Stomach (tissue), 7 donors: ENCODE measurements around a stretch of chr12.

DNA sequence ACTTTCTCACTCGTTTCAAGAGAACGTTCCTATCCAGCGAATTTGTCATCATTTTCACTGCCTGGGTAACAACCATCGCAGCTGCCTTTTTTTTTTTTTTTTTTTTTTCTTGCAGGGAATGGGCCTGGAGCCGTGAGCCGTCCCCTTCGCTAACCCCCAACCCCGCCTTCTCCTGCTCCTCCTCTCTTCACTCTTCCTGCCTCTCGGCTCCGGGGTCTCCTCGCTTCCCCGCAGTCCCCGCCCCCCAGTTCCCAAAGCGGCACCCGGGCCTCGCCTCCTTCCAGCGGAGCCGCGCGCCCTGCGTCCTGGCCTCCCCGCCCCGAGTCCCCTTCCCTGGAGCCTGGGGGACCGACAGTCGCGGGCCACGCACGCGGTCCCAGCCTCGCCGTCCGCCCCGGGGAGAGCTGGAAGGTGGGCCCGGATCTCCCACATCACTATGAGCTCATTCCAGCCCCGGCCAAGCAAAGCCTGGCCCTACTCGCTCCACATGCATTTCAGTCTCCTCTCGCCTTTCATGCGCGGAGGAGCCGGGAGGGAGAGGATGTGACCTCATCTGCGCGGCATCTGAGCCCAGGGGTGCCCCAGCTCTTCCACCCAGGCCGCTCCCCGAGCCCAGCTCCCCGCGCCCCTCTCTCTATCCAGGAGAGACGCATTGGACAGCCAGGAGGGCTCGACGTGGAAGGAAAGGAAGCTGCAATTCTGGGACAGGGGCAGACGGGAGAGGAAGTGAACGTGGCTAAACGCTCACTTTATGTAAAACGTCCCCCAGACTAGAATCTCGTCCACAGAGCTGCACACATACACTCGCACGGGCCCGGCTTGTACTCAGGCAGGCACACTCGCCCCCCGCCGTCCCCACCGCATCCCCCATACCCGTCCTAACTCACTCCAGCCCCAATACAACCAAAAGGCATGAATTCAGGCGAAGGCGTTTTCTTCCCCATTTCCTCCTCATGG, 108.8 kb upstream of the CCND2 start:
- PRO-cap, result bidirectional peak, plus-strand start at position 644 of the sequence, minus-strand start at position 491 of the sequence
- RAMPAGE, long total RNA, 5 experiments, result no peak in any of the 5 experiments
- RRBS, result 2% methylated on average over 17 of the region's 64 CpGs

- PRO-cap, result bidirectional peak, plus-strand start at chr12:4269436, minus-strand start at chr12:4269354; bidirectional peak, plus-strand start at chr12:4269744, minus-strand start at chr12:4269686
- RAMPAGE, long total RNA, 5 experiments, result no peak in any of the 5 experiments
- RRBS, result 5% methylated on average over 16 of the region's 95 CpGs
These were observed 4.1 kb upstream of the CCND2 start for GRCh38 chr12:4269161-4270148.

DNA sequence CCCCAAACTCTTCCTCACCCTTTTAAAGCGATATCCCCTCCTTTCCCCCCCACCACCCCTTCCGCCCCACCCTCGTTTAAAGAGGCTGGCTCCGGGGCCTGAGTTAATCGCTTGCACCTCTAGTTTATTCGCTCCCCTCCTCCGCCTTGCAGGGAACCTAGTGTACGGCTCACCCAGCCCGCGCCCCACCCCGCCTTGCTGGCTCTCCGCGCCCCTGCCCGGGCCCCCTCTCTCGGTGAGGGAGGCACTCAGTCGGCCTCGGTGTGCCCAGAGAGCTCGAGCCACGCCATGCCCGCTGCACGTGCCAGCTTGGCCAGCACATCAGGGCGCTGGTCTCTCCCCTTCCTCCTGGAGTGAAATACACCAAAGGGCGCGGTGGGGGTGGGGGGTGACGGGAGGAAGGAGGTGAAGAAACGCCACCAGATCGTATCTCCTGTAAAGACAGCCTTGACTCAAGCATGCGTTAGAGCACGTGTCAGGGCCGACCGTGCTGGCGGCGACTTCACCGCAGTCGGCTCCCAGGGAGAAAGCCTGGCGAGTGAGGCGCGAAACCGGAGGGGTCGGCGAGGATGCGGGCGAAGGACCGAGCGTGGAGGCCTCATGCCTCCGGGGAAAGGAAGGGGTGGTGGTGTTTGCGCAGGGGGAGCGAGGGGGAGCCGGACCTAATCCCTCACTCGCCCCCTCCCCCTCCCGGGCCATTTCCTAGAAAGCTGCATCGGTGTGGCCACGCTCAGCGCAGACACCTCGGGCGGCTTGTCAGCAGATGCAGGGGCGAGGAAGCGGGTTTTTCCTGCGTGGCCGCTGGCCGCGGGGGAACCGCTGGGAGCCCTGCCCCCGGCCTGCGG, 1.2 kb upstream of the CCND2 start:
- PRO-cap, result bidirectional peak, plus-strand start at position 79 of the sequence, minus-strand start outside the sequence; unidirectional peak, plus-strand start at position 270 of the sequence; bidirectional peak, plus-strand start at position 466 of the sequence, minus-strand start at position 328 of the sequence
- RAMPAGE, long total RNA, 5 experiments, result no peak in any of the 5 experiments
- RRBS, result 4% methylated on average over 17 of the region's 65 CpGs

DNA sequence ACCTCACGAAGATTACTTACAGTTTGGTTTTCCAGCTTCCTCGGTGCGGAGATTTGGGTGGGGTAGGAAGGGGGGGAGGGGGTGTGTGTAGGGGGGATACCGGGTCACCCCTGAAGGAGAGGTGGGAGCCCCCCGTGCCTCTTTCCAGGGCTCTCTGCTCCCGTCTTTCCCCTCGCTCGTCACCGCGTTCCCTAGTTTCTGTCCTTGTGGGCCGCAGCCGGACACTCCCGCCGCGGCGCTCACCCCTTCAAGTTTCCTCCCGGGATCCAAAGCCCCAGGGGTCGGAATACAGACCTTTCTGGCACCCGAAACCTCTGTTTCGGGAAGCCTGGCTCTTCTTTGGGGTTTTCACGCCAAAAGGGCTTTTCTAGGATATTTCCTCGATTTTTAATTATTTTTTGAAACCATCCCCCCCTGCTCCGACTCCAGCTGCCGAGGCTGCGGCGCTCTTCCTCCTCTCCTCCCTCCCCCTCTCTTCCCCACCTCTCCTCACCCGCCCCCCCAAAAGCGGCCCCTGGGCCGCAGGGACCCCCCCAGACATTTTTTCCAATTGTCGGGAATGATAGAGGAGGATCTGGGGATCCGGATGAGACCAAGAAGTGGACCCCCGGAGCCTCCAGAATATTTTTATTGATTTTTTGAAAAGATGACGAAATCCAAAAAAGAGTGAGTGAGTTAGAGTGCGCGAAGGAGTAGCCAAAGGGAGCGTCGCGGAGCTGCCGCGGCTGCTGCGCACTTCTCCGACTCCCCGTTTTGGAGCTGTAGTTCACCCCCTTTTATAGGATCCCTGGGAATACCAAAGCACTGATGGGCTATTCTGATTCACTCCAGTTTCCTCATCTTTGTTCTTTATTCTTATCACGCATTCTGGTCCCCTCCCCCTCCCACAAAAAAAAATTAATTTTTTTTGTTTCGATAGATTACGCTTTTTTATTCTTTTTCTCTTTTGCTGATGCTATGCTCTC, 1.7 kb downstream of the CCND2 start:
- PRO-cap, result bidirectional peak, plus-strand start at position 699 of the sequence, minus-strand start at position 477 of the sequence; unidirectional peak, minus-strand start at position 750 of the sequence
- RAMPAGE, long total RNA, 5 experiments, result start-site peak on the minus strand in 3 of 5 experiments, centred at positions 459 to 464 of the sequence, 11 to 38 reads per replicate
- RRBS, result 1% methylated on average over 10 of the region's 46 CpGs

- PRO-cap, result no peak
- RAMPAGE, long total RNA, 5 experiments, result start-site peak on the plus strand in 1 of 5 experiments, at chr12:4300236-4300288 at its widest, 16 reads per replicate
- RRBS, result no CpG with 5 or more reads among the region's 2 CpGs
These were observed 20.8 kb upstream of the TIGAR start for GRCh38 chr12:4300188-4300724.

- PRO-cap, result no peak
- RAMPAGE, long total RNA, 5 experiments, result no peak in any of the 5 experiments
- RRBS, result no CpG with 5 or more reads among the region's 15 CpGs
These were observed 29.0 kb downstream of the C12orf4 start for GRCh38 chr12:4509226-4509645.

DNA sequence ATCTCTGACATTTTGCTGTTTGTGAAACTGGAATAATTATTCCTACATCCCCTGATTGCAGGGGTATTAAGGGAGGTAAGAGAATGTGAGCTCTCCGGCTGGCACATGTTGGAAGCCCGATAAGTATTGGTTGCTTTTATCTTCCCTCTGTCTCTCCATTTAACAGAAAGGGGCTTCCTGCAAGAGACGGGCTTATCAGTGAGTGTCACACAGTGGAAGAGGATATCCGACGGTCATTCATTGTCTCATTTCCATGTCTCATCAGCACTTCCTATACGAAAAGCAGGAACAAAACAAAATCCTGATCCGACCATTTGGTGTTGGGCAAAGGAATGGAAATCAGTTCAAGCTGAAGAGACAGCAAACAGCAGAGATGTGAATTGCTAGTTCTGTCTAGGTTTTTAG, 10.7 kb downstream of the DYRK4 start:
- PRO-cap, result no peak
- RAMPAGE, long total RNA, 5 experiments, result no peak in any of the 5 experiments
- RRBS, result no CpG with 5 or more reads among the region's 7 CpGs

DNA sequence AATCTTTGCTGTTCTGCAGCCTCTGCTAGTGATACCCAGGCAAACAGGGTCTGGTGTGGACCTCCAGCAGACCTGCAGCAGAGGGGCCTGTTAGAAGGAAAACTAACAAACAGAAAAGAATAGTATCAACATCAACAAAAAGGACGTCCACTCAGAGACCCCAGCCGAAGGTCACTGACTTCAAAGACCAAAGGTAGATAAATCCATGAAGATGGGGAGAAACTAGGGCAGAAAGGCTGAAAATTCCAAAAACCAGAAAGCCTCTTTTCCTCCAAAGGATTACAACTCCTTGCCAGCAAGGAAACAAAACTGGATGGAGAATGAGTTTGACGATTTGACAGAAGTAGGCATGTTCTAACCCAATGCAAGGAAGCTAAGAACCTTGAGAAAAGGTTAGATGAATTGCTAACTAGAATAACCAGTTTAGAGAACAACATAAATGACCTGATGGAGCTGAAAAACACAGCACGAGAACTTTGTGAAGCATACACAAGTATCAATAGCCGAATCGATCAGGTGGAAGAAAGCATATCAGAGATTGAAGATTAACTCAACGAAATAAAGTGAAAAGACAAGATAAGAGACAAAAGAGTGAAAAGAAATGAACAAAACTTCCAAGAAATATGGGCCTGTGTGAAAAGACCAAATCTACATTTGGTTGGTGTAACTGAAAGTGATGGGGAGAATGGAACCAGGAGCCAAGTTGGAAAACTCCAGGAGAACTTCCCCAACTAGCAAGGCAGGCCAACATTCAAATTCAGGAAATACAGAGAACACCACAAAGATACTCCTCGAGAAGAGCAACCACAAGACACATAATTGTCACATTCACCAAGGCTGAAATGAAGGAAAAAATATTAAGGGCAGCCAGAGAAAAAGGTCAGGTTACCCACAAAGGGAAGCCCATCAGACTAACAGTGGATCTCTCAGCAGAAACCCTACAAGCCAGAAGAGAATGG, 24.4 kb downstream of the NDUFA9 start:
- PRO-cap, result no peak
- RAMPAGE, long total RNA, 5 experiments, result start-site peak on the plus strand in 2 of 5 experiments, centred at positions 388 to 460 of the sequence, 5 to 19 reads per replicate
- RRBS, result no CpG with 5 or more reads among the region's 8 CpGs

DNA sequence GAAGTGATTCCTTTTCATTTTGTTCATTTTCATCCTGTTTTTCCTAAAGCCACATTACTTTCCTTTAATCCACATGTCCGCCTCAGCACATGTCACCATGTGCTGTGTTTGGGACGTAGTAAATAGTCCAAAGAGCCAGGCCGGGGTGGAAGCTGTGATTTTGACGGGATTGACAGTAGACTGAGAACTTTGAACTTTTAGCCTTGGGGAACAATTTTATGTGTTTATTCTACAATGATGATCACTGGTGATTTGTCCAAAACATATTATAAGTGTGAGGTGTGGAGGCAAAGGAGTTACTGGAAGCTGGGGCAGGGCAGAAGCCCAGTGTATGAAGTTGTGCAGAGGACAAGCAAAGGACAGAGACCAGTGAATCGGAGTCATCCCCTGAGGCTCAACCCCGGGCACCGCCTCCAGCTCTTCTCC, 1.2 kb upstream of the GALNT8 start:
- PRO-cap, result no peak
- RAMPAGE, long total RNA, 5 experiments, result no peak in any of the 5 experiments
- RRBS, result no CpG with 5 or more reads among the region's 7 CpGs

DNA sequence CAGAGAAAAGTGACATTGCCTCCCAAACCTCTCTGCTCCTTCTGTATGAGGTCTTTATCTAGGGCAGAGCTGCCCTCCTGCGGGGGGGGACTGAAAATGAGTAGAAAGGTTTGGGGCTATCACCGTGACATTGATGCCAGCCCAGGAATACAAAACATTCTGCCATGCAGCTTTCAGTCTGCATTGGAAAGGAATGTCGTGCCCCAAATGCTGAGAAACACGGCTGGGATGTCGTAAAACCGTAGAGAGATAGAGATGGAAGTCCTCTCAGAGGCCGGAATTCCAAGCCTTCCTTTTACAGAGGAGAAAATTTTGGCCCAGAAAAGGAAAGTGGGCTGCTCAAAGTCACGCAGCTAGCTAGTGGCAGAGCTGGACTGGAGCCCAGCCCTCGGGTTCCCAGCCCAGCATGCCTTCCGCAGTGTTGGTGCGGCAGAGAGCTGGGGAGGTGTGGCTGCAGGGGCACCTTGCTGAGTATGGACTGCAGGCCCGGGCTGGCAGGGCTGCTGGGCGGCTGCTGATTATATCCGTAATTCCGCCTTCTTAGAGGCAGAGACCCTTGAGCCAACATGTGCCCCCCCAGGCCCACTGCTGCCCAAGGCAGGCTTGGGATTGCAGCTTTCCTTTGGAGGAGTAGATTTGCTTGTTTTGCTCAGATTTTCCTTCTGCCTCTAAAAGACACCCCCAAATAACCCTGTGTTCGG, 50.3 kb downstream of the KCNA1 start:
- PRO-cap, result no peak
- RAMPAGE, long total RNA, 5 experiments, result no peak in any of the 5 experiments
- RRBS, result no CpG with 5 or more reads among the region's 16 CpGs

- PRO-cap, result no peak
- RAMPAGE, long total RNA, 5 experiments, result no peak in any of the 5 experiments
- RRBS, result no CpG with 5 or more reads among the region's 10 CpGs
These were observed 158.2 kb downstream of the KCNA5 start for GRCh38 chr12:5201827-5202383.

GRCh38 chr12:5421523-5421850, 10.4 kb upstream of the NTF3 start:
- PRO-cap, result unidirectional peak, plus-strand start at chr12:5421732
- RAMPAGE, long total RNA, 5 experiments, result no peak in any of the 5 experiments
- RRBS, result no CpG with 5 or more reads among the region's 6 CpGs

DNA sequence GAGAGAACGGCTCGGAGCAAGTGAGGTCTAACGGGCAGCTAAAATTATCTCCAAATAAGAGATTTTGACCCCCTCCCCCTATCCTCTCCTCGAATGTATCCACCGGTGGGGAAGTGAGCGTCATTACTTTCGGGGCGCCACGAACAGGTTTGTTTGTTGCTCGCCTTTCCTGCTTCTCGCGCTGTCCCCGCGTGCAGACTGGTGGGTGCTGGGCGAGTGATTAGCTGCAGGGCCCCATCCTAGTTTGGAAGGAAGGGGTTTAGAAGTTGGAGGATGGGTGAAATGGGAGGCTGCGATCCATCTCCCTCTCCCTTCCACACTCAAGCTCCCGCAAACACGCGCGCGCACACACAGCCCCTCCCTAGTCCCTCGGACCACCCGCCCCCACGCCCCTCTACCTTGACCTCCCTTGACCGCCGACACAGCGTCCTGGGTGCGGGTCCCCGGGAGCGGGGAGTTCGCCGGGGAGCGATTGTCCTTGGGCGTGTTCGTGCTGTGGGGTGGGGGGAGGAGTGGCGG, 802 bp upstream of the NTF3 start:
- PRO-cap, result bidirectional peak, plus-strand start at position 262 of the sequence, minus-strand start at position 200 of the sequence
- RAMPAGE, long total RNA, 5 experiments, result no peak in any of the 5 experiments
- RRBS, result no CpG with 5 or more reads among the region's 36 CpGs

- PRO-cap, result no peak
- RAMPAGE, long total RNA, 5 experiments, result no peak in any of the 5 experiments
- RRBS, result no CpG with 5 or more reads among the region's 14 CpGs
These were observed 66.0 kb downstream of the VWF start for GRCh38 chr12:6058382-6058941.

DNA sequence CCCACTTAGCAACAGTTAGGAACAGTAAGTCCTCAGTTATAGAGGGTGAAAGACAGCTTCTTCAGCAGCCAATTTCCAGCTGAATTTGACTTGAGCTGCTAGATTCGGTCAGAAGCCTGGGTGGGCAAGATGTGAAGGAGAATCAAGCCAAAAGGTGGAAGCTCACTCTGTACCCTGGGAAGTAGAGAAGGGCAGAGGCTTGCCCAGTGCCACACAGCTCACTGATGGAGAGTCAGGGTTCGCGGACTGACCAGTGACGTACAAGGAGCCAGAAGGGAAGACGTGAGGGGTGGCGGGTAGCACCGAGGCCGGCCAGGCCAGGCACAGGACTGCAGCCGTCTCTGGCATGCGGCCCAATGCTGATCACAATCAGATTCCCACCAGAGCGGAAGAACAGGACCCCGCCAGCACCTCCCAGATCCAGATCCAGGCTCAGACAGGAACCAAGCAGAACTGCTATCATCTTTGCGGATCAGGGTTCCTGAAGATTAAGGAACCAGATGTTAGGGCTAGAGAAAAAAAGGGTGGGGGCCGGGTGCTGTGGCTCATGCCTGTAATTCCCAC, 30.5 kb upstream of the VWF start:
- PRO-cap, result unidirectional peak, minus-strand start at position 223 of the sequence; unidirectional peak, minus-strand start at position 331 of the sequence
- RAMPAGE, long total RNA, 5 experiments, result no peak in any of the 5 experiments
- RRBS, result no CpG with 5 or more reads among the region's 14 CpGs

GRCh38 chr12:6161401-6161917, 37.0 kb upstream of the VWF start:
- PRO-cap, result no peak
- RAMPAGE, long total RNA, 5 experiments, result no peak in any of the 5 experiments
- RRBS, result no CpG with 5 or more reads among the region's 11 CpGs

DNA sequence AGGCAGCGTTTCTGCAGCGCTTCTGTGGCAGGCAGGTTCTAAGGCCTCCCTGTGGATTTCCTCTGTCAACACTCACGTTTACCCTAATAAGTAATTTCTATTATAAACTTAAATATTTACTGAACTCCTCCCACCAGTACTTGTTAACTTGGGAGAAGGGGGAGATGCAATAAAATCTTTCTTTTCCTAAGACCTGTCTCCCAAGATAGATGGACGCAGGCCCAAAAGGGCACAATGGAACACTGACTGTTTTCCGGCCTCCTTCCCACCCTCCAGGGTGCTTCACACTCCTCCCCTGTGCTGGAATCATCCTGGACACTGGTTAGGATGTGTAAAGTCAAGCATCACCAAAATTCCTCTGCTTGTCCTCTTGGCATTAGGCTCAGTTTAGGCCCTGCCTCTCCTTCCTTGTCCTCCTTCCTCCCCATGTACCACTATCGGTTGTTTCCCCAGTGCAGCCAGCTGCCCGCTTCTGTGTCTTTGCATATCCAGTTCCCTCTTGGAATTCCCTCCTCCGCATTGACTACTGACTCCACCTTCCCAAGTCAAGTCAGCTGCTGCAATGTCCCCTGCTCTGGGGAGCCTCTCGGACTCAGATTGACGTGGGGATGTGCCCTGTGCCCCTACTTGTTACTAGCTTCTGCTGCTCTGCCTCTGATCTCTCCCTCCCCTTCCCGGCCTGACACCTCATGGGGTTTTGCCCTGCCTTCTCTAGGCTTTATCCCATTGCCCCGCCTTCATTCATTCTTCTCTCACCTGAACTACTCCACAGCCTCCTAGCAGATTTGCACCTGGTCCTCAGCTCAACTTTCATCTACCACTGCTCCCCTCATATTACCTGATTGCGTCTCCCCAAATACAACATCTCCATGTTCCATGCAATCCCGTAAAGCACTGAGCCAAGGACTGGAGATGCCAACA, 2.3 kb upstream of the CD9 start:
- PRO-cap, result no peak
- RAMPAGE, long total RNA, 5 experiments, result no peak in any of the 5 experiments
- RRBS, result no CpG with 5 or more reads among the region's 14 CpGs

DNA sequence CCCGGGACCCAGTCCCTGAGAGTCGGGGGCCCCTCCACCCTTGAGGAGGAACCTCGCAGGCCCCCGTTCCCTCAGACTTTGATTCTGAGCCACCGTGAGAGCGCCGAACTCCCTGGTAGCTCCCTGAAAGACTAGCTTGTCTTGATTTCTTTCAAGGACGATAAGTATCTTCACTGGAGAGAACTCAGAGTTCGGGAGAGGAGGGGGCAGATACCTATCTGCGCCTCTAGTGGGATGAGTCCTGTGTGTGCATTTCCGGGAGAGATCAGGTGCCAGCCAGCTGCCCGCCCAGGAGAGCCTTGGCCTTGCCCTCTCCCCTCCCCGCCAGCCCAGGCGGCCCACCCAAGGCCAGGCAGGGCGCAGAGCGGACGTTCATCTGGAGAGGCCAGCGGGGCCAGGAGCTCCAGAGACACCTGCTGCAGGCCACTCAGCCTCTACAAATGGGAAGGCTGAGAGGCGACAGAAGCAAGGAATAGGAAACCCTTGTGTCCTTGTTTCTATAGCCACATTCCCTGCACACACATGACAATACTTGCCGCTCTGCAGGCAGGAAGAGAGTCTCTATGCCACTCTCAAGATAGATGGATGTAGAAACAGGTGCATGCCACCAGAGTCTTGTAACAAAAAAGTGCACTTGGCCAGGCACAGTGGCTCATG, 1.0 kb downstream of the CD9 start:
- PRO-cap, result no peak
- RAMPAGE, long total RNA, 5 experiments, result no peak in any of the 5 experiments
- RRBS, result no CpG with 5 or more reads among the region's 20 CpGs

GRCh38 chr12:6234828-6235977, 35.0 kb downstream of the CD9 start:
- PRO-cap, result no peak
- RAMPAGE, long total RNA, 5 experiments, result start-site peak on the plus strand in 1 of 5 experiments, at chr12:6235228-6235324 at its widest, 64 reads per replicate
- RRBS, result 20% methylated on average over 3 of the region's 23 CpGs

GRCh38 chr12:6264426-6265078, 45.9 kb upstream of the PLEKHG6 start:
- PRO-cap, result no peak
- RAMPAGE, long total RNA, 5 experiments, result no peak in any of the 5 experiments
- RRBS, result no CpG with 5 or more reads among the region's 11 CpGs